Myometrial cell (primary cell): ENCODE measurements around a stretch of chr17.

- RAMPAGE, long total RNA, result no peak
These were observed 1.6 kb downstream of the EIF4A3 start for GRCh38 chr17:80145326-80145705.

GRCh38 chr17:80384643-80385232 is 30.2 kb upstream of the ENDOV start:
- RAMPAGE, long total RNA, result no peak

- RAMPAGE, long total RNA, result no peak
These were observed 4.4 kb downstream of the ENDOV start for GRCh38 chr17:80419421-80419747.

DNA sequence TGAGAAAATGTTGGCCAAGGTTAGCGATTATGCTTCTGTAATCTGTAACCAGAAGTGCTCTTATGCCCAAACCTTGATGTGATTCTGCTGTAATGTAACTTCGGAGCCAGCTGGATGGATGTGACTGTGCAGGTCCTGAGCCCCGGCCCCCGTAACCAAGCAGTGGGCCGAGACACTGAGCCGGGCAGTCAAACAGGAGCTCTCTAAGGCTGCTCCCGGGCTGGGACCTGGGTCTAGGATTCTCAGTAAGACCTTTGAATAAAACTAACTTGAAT is 22.8 kb downstream of the ENDOV start:
- RAMPAGE, long total RNA, result no peak

- RAMPAGE, long total RNA, result no peak
These were observed 21.9 kb downstream of the NPTX1 start for GRCh38 chr17:80454286-80455206.

DNA sequence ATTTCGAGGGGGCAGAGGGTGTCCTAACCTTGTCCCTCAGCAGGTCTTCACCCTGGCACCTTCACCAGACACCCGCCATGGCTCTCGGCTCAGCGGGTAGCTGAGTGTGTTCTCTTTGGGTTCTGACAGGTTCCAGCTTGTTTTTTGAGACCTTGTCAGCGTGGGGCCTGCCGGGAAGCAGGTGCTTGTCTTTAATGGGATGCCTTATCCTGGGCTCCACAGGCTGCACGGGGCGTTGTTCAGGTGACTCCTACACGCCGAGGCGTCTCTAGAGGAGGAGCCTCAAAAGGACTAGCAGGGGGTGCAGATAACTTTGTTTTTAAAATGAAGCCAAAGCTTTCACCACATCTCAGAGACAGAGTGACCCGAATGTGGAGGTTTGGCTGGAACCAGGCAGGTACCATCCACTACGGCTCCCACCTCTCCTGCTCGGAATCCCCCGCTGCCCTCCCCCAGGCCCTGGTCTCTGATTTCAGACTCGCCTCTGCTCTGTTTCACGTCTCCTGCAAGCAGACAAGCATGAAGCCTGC is 25.1 kb upstream of the NPTX1 start:
- RAMPAGE, long total RNA, result no peak

GRCh38 chr17:80545158-80545948 is 715 bp downstream of the RPTOR start:
- RAMPAGE, long total RNA, result no peak

GRCh38 chr17:80773497-80773970 is 218.1 kb upstream of the CHMP6 start:
- RAMPAGE, long total RNA, result no peak

DNA sequence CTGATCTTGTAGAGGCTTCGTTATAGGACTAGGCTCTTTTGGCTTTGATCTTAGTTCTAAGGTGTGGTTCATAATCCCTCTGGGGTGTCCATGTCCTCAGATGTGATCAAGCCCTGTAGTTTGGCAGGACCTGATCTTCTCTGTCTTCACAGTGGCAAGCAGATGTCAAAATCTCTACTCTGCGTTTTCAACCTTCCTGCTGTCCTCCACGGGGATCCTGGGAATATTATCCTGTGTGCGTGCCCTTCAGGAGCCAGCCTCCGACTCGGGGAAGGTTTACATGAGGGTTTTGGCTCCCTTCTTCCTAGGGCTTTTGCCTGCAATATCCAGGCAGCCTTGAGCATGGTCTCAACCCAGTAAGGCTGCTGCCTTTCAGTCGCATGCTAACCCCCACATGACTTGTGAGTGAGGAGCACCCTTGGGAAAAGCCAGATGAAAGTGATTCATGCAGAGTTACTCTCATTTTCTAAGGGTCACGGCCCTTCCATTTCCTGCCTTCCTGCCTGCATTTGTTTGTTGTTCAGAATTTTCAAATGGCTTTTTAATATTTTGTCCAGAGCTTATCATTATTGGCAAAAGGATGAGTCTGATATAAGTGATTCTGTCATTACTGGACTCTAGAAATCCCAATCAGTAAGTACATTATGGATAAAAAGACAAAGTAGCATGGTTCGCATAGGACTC is 202.2 kb upstream of the CHMP6 start:
- RAMPAGE, long total RNA, result no peak

DNA sequence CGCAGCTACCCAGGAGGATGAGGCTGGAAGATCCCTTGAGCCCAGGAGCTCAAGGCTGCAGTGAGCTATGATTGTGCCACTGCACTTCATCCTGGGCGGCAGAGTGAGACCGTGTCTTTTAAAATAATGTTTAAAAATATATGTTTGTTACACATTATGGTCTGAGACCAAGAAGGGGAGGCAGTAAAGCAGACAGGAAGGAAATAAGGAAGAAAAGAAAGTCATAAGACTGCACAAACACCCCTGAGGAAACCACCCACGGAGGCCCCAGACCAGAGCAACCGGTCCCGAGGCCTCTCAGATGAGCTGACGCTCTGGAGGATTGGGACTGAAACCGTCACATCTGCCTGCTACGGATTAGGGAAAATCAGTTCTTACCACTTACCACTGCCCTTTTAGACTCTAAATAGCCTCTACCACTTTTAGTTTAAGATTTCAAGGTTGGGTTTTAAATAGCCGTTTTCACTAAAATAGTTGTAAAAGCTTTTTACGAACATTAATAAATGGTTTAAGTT is 79.9 kb upstream of the CHMP6 start:
- RAMPAGE, long total RNA, result no peak

GRCh38 chr17:81001251-81001565 is 9.6 kb downstream of the CHMP6 start:
- RAMPAGE, long total RNA, result no peak

- RAMPAGE, long total RNA, result no peak
These were observed 12.6 kb downstream of the CHMP6 start for GRCh38 chr17:81003946-81004905.

- RAMPAGE, long total RNA, result no peak
These were observed 35.8 kb downstream of the BAIAP2 start for GRCh38 chr17:81070752-81071224.

DNA sequence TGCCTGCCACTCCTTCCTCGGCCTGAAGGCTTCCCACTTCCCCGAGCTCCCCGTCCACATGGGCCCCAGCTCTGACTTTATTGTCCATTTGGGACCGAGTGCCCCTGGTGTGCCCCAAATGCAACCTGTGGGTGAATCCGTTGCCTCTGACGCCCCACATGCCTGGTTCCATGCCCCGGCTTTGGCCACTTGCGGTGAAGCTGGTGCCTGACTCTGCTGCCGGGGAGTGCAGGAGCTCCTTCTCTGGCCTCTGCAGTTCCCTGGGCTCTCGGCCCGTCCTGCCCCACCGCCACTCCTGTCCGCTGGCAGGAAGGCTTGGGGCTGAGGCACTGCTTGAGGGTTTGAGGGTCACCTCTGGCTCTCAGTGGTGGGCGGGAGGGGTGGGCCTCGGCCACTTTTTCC is 50.8 kb downstream of the BAIAP2 start:
- RAMPAGE, long total RNA, result no peak

- RAMPAGE, long total RNA, result no peak
These were observed 46.5 kb upstream of the BAHCC1 start for GRCh38 chr17:81348666-81349279.

GRCh38 chr17:81392582-81393674 is 2.3 kb upstream of the BAHCC1 start:
- RAMPAGE, long total RNA, result no peak

- RAMPAGE, long total RNA, result no peak
These were observed 5.8 kb downstream of the BAHCC1 start for GRCh38 chr17:81400978-81401442.

DNA sequence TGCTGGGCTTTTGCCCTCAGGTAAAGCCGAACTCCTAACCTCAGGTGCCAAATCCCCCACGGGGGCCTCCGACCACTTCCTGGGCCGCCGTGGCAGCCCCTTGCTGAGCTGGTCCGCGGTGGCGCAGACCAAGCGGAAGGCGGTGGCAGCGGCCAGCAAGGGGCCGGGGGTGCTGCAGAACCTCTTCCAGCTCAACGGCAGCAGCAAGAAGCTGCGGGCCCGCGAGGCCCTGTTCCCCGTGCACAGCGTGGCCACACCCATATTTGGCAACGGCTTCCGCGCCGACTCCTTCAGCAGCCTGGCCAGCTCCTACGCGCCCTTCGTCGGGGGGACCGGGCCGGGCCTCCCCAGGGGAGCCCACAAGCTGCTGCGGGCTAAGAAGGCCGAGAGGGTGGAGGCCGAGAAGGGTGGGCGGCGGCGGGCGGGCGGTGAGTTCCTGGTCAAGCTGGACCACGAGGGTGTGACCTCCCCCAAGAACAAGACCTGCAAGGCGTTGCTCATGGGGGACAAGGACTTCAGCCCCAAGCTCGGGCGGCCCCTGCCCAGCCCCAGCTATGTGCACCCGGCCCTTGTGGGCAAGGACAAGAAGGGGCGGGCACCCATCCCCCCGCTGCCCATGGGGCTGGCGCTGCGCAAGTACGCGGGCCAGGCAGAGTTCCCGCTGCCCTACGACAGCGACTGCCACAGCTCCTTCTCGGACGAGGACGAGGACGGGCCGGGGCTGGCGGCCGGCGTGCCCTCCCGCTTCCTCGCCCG is 51.6 kb downstream of the ACTG1 start:
- RAMPAGE, long total RNA, result no peak

DNA sequence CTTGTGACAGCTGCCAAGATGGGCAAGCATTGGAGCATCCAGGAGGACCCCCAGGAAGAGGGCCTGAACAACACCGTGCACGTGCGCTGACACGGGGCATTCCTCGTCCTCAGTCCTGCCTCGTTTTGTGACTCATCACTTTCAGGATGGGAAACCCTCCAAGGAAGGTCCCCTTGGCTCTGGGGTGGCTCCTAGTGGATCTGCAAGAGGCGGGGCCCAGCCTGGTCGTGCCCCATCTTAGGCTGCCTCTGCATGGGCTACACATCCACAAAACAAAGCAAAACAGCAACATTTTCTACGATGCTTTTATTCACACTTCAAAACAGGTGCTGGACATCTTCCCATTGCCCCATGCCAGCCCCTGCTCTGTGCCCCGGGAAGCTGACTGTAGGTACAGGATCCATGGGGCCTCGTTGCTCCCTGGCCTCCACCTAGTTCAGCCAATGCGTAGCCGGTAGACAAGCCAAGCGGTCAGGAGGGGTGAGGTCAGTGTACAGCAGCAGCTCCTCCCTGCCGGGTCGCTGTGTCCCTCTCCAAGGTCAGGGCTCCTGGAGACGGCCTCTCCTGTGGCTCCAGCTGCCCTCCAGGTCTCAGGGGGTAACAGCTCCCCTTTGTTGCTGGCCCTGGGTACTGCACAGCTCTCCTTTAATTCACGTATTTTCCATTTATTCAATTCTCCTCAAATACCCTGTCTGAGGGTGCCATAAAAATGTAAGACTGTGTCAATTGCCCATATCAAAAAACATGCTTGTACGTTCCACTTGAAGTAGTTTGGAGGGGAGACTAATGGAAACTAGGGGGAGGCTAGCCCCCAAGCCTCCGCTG is 32.2 kb downstream of the ACTG1 start:
- RAMPAGE, long total RNA, result no peak

GRCh38 chr17:81508549-81508969 is 4.0 kb downstream of the ACTG1 start:
- RAMPAGE, long total RNA, result no peak